Placental epithelial cell (primary cell): ENCODE results near the genes ATF1, LETMD1 and FIGNL2.

DNA sequence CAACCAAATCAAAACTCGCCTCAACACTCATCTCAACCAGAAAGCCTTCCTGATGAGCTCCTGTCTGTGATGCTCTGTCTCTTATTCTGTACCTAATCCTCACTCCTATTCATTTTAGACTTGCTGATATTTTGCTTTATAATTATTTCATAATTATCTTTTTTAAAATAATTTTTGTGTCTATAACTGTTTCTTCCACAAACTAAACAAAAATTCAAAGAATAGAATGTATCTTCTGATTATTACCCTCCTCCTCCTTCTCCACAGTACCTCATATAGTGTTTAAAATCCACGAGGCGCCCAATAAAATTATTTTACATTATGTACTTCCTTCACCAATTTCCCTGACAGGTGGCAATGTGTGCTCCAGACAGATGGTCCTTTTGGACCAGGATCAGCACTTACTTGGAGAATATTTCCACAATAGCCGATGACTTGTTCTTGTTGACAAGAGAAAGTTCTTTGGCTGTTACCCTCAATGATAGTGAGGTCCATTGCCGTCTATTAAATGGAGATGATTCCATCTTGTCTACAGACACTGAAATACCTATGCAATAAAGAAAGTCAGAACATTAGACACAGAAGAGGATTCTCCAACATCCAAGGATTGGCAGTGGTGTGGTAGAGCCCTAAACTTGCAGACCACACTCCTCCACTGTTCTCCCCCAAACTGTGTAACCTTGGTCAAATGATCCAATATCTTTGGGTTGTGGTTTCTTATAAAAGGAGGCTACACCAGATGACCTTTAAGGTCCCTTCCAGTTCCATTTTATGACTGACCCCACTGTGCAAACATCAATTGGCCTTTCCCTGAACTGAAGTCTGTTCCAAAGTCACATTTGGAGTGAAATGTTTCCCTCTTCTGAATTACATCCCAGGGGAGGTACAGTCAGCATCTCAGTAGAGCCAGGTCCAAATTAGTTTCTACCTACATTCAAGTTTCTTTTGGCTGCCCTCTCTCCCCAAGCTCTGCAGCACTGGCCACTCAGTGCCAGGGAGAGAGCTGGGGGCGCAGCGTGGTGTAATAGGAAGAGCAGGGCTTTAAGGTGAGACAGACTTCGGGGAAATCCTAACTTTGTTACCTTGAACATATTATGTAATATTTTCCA lies 34.7 kb downstream of the LIMA1 start:
- CAGE, long polyA plus RNA, result no peak

DNA sequence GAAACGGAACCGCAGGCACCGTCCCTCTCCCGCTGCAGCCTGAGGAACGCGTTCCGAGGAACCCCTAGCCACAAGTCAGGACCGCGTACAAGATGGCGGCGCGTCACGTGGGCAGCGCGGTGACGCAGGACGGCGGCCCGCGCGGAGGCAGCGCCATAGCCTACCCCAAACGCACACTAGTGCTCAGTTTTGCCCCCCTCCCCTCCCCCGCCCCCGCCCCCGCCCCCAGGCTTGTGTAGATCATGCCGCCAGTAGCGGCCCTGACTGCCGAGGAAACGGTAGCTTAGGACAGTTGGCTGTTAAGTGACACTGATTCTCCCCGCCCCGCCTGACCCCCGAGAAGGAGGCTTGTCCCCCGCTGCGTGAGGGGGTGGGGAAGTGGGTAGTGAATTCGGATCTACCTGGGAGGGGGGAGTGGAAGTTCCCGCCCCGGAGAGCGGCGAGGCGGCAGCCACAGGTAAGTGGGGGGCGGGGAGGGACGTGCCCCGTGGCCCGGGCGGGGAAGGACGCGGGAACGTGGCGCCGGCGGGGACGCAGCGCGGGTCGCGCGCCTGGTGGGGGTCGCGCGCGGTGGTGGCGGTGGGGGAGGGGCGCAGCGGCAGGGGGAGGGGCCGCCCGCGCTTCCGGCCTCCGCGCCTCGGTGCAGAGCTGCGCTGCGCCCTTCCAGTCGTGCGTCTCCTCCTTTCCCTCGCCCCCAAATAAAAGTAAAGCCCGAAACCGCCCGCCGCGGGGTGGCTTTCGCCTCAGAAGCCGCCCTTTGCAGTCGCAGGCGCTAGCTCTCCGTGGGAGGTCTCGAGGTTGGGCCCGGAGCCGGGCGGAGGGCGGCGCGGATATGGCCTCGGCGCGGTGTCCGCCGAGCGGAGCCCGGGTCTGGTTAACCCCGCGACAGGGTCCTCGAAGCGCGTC lies at the start of gene ATF1:
ATF1 (plus strand) TSS at position 251 of the 906 bp plus-strand sequence.
- CAGE, long polyA plus RNA, result no peak

- CAGE, long polyA plus RNA, result no peak
These were observed 1.1 kb upstream of the METTL7A start for GRCh38 chr12:50923731-50924195.

DNA sequence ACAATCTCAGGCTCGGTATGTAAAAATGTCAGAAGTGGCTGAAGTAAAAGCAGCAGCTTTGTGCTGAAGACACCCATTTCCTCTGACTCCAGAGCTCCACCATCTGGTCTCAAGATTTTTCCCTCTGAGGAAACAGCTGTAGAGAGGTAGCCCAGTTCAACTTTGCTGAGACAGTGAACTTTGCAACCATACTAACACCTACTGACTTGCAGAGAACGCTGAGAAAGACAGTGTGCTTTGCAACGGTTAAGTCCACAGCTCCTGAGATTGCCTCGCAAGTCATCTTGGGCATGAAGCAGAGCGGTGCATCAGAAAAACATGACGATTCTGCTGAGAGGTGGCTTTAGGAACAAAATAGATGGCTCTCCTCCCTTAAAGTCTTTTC lies 34.7 kb downstream of the HIGD1C start:
- CAGE, long polyA plus RNA, result no peak

DNA sequence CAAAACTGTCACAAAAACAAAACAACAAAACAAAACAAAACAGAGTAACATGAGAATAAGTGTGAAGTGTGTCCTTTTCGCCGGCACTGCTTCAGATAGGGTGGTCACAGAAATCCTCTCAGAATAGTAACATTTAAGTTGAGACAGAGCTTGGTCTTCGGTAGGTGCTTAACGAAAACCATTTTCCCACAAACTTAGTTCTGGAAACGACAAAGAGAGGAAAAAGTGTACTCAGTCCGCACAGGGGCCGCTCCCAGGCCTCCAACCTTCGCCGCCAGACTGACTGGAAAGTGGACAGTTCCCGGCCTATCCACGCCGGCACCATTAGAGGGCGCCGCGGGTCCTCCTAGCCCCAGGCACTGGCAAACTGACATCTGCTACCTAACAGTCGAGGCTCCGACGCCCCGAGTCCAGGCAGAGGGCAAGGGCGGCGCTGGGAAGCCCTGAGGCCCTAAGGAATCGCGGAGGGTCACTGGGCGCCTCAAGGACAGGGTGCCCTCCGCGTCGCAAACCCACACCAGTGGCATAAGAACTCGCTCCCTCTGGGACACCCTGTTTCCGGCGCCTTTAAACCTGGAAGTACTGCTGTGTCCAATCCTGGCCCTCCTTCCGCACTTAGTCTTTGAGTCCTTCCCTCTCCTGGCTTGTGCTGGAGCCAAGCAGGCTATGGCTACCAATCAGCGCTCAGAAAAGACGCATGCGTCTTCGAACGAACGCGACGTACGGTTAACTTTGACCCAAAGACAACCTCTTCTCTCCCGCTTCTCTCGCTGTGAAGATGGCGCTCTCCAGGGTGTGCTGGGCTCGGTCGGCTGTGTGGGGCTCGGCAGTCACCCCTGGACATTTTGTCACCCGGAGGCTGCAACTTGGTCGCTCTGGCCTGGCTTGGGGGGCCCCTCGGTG lies at the start of gene LETMD1:
LETMD1 (plus strand) TSS at position 749 of the 903 bp plus-strand sequence.
- CAGE, long polyA plus RNA, result no peak

GRCh38 chr12:51082227-51082534 lies 1.2 kb downstream of the CSRNP2 start:
- CAGE, long polyA plus RNA, result no peak

DNA sequence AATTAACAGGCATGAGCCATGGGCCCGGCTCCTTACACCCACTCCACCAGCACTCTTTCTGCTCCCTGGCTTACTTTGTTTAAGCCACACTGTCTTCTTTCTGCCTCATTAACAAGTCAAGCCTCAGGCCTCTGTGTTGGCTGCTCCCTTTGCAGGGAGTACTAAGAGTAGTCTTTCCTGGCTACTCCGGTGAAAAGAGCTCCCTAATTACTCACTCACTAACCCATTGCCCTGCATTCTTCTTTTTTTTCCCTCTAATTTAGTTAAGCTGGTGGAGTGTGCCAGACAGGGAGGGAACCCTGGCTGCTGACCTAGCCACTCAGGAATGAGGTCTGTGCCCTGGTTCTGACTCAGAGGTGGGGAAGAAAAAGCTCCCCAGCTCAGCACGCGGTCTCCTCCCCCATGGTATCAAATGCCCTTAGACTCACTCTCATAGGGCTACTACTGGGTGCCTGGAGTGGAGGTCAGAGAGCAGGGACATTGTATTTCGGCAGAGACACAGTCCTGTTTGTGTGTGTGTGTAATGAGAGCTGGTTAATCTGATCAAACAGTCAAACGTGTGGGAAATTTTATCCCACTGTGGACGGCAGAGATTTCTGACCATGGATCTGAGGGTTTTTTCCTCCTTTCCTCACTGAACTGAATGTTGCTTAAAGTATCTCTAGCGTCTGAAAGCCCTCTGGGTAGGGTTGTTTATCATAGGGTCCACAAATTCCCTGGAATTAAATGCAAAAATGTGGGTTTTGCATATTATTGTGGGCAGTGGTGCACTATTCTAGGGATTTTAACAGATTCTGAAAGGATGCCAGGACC lies 19.6 kb downstream of the GALNT6 start:
- CAGE, long polyA plus RNA, result no peak

GRCh38 chr12:51379153-51379998 lies 11.8 kb downstream of the GALNT6 start:
- CAGE, long polyA plus RNA, result no peak

DNA sequence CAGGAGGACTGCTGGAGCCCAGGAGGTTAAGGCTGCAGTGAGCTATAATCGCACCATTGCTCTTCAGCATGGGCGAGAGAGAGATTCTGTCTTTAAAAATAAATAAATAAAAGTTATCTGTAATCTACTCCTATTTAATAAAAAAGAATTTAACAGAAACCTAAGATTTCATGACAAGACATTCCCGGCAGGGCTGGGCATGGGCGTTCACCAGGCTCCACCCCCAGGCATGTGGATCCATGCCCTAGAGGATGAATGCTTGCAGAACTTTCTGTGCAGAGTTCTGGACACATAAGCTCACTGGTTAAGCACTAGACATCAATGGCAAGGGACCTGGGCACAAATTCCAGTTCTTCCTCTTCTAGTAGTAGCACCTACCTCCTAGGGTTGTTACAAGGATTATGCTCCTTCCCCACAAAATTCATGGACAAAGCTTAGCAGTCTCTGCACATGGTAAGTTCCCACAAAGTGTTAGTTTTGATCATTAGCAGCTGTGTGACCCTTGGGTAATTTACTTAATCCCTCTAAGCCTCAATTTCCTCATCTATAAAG lies 10.0 kb downstream of the GALNT6 start:
- CAGE, long polyA plus RNA, result no peak

DNA sequence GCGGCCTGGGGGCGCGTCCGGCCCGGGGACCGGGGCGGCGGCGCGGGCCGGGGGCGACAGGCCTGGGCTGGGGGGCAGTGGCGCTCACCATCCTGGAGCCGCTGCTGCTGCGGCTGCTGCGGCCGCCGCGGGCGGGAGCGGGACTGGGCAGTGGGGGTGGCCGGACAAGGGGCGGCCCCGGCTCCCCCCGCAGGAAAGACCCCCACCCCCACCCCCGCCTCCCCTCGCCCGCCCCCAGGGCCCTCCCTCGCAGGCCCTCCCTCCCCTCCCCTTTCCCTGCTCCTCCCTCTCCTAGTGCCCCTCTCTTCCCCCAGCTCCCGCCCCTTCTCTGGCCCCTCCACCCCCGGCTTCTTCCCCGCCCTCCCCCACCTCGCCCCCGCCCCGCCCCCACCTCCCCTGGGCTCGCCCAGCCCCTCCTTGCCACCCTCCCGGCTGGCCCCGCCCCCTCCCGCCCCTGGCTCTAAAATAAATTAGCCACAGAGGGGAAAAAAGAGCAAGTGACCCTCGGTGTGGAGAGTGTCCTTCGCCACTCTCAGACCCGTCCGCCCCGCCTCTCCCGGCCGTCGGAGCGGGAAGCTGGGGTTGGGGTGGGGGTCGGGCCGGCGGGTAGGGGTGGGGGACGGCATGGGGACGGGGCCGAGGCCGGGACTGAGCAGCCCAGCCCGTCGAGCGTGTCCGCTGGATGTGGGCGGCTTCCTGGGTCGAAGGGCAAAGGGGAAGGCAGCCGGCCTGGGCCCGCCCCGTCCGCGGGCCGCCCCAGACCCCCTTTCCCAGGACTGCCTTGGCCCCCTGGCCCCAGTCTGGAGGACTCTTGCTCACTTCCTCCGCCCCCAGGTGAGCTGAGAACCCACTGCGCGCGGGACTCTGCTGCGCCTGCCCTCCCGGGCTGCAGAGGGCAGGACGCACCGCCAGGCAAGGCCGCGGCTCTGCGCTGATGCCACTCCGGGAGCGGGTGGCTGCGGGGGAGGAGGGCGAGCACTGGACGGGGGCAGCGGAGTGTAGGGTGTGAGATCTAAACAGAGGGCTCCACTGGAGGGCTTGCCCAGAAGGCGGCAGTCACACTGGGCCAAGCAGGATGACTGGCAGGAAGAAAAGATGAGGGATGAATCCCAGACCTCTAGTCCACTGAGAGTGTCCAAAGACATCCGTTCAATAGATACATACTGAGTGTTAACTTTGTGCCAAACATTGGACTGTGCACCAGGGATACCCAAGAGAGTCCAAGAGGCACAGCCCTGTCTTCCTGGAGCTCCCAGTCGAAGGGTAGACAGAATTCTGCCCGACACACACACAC lies at the start of gene FIGNL2:
FIGNL2 (minus strand) TSS at position 145 of the 1,294 bp plus-strand sequence.
- CAGE, long polyA plus RNA, result no peak

GRCh38 chr12:51864804-51865295 lies 16.3 kb upstream of the FIGNL2 start:
- CAGE, long polyA plus RNA, result no peak

- CAGE, long polyA plus RNA, result no peak
These were observed 2.1 kb downstream of the ACVR1B start for GRCh38 chr12:51953586-51953987.

DNA sequence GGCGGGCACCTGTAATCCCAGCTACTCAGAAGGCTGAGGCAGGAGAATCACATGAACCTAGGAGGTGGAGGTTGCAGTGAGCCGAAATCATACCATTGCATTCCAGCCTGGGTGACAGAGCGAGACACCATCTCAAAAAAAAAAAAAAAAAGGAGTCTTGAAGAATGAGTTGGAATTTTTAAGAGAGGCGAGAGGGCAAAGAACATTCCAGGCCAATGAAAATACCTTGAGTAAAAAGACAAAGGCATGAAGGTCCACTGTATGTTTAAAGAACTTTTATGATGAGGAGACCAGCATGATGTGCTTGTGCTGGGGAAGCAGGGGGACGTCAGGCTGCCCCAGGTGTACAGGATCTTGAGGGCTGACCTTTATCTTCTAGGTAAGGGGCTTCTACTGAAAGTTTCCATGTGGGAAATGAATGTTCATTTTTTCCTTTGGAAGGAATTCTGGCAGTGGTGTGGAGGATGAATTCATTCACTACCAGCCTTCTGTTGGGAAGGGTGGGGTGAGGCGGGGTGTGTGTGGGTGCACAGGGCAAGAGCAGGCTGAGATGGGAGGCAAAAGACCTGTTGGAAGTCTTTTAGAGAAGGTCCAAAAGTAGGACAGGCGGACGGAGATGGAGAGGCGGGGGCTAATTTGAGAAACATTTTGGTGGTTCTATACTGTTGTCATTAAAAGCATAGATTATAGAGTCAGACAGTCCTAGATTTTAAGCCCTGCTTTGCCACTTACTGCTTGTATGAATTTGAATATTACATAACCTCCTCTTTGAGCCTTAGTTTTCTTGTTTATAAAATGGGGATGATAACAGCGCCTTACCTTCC lies 27.2 kb upstream of the TAMALIN start:
- CAGE, long polyA plus RNA, result no peak

- CAGE, long polyA plus RNA, result no peak
These were observed 975 bp downstream of the TAMALIN start for GRCh38 chr12:52007401-52008440.

DNA sequence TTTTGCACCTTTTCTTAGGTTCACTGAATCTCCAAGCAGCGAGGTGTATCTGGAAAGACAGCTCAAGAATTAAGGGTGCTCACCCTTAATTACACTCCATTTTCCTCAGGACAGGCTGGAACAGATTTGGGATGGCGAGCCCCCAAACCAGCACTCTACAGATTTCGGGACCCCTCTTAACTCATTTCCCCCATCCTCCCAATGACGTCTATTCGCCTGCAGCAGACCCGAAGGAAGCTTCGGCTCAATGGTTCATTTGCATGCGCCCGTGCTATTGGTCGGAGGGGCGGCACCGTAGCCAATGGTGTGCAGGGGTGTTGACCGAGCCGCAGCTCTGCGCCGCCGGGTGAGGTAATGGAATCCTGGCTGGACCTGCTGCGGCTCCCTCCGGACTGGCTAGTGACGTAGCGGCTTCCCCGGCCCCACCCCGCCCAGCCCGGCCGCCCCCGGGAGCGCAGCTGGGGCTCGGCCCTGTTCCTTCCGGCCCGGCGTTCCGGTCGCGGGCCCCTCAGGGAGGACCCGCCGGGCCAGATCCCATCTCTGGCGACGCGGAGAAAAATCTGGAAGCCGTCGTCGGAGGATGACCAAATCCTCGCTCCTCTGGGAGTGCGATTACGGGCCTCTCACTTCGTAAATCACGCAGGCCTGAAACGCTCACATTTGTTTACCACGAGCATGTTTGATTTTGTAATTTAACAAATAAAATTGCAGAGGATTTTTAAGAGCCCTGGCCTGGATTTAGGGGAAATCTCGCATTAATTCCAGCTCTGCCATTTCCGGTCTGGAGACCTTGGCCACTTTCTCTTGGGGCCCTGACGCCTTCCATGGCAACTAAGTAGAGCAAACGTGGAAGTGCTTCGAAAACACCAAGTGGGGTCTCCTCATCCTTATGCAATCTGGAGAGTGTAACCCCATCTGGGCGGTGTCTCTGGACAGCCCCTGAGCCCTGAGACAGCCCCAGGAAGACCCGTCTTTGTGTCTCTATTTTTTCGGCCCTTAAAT lies 18.2 kb upstream of the NR4A1 start:
- CAGE, long polyA plus RNA, result no peak

GRCh38 chr12:52055383-52056020 lies 4.3 kb downstream of the NR4A1 start:
- CAGE, long polyA plus RNA, result no peak

GRCh38 chr12:52081862-52082859 lies 2.7 kb downstream of the SMIM41 start:
- CAGE, long polyA plus RNA, result no peak

DNA sequence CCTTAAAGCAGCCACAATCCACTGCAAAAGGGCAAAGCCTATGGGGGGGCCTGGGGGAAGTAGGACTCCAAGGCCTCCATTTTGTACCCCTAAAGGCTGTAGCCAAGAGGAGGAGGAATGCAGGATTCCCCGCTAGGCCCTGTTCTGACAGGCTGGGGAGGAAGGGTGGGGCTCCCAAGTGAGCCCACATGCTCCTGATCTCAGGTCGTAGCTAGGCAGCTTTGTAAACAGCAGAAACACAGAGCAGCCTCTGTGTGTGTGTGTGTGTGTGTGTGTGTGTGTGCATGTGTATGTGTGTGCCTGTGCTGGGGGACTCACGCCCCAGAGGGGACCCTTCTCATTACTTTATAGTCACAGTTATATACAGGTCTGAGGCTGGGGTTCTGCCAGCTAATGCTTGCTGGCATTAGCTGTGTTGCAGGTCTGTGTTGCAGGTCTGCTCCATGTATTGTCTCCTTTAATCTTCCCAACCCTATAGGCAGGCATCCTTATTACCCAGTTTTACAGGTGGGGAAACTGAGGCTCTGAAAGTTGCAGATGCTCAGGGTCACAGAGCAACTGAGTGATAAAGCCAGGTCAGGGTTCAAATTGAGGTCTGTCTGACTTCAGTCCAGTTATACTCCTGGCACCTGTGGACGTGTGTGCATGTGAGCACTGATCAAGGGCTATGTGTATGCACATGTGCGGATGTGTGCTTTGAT lies 36.2 kb downstream of the KRT80 start:
- CAGE, long polyA plus RNA, result no peak

GRCh38 chr12:52183198-52184182 lies 8.3 kb downstream of the KRT80 start:
- CAGE, long polyA plus RNA, result no peak

DNA sequence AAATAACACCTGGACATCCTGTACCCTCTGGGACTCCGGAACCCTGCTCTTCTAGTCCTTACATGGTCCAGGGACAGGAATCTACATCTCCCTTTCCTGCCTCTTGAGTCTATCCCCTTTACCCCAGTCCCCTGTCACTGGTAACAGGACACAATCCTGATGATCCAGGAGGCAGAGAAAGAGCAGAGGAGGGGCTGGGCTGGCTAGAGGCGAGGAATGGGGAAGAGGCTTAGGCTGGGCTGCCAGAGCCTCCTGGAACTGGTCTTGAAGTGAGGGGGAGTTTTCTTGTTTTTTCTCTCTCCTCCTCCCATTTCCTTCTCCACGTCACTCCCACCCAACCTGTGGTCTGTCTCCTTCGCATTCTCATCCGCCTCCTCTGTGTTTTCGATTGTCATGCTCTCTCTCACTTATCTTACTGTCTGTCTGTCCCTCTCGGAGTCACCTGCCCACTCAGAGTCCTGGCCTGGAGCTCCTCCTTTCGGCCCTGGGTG lies 3.2 kb upstream of the KRT80 start:
- CAGE, long polyA plus RNA, result no peak